Breast epithelium (tissue), 2 donors: ENCODE results near the gene PLGLB1.

DNA sequence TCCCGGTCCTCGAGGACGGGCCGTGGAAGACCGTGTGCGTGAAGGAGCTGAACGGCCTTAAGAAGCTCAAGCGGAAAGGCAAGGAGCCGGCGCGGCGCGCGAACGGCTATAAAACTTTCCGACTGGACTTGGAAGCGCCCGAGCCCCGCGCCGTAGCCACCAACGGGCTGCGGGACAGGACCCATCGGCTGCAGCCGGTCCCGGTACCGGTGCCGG is 317 bp downstream of the ATOH8 start:
- PRO-cap: no peak
- RAMPAGE, long total RNA, 2 experiments: no peak in any of the 2 experiments

- PRO-cap: no peak
- RAMPAGE, long total RNA, 2 experiments: no peak in any of the 2 experiments
Observed at GRCh38 chr2:85773085-85773700, 19.4 kb downstream of the ATOH8 start.

DNA sequence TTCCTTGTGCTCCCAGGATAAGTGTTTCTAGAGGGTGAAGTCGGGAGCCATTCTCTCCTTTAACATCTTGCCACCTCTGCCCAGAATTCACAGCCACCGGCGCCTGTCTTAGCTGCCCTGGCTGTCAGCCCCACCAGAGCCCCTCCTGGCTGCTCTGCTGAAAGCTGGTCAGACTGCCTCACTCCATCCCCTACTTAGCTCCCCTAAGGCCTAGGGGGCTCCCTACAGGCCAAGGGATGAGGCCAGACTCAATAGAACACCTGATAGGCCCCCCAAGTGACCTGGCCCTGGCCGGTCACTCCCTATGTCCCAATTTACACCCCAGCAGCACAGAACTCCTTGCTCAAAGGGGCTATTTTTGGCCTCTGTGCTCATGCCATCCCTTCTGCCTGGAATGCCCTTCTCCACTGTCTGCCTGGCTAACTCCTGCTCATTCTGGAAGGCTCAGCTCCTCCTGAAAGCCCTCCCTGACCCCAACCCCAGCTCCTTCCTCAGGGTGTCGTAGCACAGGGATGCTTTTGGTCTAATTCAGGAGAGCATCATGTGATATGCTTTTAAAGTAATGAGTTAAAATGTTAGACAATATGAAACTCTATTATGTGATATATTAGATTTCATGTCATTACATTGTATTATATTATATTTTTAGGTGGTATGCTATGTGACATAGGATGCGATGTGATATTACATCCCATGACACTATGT is 20.8 kb downstream of the ATOH8 start:
- PRO-cap: no peak
- RAMPAGE, long total RNA, 2 experiments: no peak in any of the 2 experiments

DNA sequence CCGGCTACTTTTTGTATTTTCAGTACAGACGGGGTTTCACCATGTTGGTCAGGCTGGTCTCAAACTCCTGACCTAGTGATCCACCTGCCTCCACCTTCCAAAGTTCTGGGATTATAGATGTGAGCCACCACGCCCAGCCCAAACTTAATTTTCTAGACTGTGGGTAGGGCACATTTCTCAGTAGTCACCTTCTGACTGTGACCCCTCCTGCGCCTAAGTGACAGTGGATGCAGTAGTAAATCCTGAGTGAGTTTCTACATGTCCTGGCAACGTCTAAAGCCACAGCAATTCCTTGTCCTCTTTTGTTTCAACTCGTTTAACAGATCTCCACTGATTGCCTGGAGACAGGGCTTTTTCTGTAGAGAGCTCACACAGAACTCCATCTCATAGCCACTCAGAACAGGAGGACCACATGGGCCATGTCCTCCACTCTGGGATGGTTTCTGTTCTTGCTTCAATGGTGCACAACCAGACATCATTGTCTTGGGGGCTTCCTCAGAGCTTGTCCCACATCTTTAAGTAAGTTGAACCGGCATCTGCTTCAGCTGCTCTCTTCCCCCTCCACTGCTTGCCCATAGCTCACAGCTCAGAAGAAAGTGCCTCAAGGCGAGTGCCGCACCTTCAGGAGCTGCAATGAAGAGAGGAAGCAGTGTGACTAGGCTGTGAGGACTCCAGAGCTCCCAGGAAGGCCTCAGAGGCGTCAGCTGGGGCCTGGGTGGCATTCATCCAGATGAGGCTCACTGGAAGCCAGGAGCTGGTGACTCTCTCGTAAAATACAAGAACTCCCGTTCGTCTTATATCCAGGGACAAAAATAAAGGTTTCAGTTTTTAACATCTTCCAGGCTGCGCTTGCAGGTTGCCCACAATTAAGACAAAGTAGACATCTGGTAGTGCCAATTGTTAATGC is 37.5 kb downstream of the ST3GAL5 start:
- PRO-cap: no peak
- RAMPAGE, long total RNA, 2 experiments: no peak in any of the 2 experiments

DNA sequence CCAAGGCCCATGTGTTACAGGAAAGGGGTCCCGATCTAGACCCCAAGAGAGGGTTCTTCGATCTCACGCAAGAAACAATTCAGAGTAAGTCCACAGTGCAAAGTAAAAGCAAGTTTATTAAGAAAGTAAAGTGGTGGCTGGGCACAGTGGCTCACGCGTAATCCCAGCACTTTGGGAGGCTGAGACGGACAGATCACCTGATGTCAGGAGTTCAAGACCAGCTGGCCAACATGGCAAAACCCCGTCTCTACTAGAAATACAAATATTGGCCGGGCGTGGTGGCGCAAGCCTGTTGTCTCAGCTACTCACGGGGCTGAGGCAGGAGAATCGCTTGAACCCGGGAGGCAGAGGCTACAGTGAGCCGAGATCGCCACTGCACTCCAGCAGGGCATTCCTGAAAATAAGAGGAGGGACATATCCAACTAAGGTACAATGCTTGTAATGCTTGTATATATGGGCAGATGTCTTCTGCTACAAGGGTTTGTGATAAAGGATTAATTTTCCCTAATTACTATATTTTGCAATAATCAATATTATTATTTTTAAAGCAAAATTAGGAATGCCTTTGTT is 1.2 kb upstream of the ST3GAL5 start:
- PRO-cap: no peak
- RAMPAGE, long total RNA, 2 experiments: no peak in any of the 2 experiments

- PRO-cap: no peak
- RAMPAGE, long total RNA, 2 experiments: no peak in any of the 2 experiments
Observed at GRCh38 chr2:86280075-86280455, 57.4 kb downstream of the REEP1 start.

GRCh38 chr2:86449172-86449761 is 8.1 kb downstream of the KDM3A start:
- PRO-cap: no peak
- RAMPAGE, long total RNA, 2 experiments: no peak in any of the 2 experiments

DNA sequence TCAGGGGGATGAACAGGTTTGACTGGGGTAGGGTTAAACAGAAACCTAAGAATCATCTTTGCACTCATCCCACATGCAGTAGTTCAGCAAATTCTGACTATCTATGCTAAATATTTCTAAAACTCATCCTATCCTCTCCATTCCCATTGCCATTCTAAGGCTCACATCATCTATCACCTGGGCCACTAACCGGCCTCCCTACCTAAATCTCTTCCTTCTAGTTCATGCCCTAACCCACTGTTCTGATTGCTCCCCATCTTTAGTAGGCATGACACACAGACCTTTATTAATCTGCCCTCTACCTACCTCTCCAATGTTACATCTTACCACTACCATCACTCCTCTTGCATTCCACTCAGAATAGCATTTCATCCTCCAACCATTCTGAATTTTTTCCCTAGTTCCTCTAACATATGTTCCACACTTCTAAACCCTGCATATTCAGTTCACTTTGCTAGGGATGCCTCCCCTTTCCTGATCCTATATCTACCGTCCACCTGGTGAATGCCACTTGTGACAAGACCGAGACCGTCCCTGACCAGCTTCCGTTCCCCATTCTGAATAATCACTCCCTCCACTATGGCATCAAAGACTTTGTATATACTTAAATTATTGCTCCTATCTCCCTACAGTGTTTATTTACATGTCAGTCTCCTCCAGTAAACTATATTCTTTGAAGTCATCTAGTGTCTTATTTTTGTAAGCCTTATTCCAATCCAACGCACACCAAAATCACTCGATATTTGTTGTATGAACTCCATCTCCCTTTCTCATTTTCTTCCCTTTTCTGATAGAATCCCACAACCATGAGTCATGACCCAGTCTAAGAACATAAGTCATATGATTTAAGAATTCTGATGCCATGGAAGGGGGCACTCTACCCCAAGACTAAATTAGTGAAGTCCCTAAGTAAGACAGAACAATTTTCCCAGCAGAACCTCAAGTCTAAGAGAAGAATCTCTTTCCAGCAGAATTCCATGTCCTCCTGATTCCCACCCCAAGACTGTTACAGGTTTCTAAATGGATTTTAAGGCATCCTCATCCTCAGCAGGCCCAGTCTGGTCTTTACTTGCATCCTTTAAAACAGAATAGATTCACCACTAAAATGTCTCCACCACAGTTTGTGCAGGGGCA is 5.7 kb downstream of the CHMP3 start:
- PRO-cap: no peak
- RAMPAGE, long total RNA, 2 experiments: no peak in any of the 2 experiments

- PRO-cap: no peak
- RAMPAGE, long total RNA, 2 experiments: no peak in any of the 2 experiments
Observed at GRCh38 chr2:86649004-86649560, 25.4 kb upstream of the RNF103 start.

- PRO-cap: no peak
- RAMPAGE, long total RNA, 2 experiments: no peak in any of the 2 experiments
Observed at GRCh38 chr2:86694905-86695413, 25.1 kb upstream of the RMND5A start.

DNA sequence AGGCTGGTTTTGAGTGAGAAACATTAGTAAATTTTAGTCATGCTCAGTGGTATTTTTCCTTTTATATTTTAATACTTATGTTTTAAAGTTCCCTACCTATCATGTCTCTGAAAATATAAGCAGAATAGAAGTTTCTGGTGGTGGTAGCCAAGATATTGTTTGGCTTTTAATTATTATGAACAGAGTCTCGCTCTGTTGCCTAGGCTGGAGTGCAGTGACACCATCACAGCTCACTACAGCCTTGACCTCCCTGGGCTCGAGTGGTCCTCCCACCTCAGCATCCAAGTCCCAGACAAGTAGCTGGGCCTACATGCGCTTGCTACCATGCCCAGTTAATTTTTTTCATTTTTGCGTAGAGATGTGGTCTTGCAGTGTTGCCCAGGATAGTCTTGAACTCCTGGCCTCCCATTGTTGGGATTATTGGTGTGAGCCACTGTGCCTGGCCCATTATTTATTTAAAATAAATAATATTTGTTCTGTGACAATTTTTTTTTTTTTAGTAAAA is 24.5 kb downstream of the RMND5A start:
- PRO-cap: no peak
- RAMPAGE, long total RNA, 2 experiments: no peak in any of the 2 experiments

GRCh38 chr2:86751846-86752242 is 31.8 kb downstream of the RMND5A start:
- PRO-cap: no peak
- RAMPAGE, long total RNA, 2 experiments: no peak in any of the 2 experiments

GRCh38 chr2:86785356-86785938 is 5.3 kb downstream of the CD8A start:
- PRO-cap: no peak
- RAMPAGE, long total RNA, 2 experiments: no peak in any of the 2 experiments

DNA sequence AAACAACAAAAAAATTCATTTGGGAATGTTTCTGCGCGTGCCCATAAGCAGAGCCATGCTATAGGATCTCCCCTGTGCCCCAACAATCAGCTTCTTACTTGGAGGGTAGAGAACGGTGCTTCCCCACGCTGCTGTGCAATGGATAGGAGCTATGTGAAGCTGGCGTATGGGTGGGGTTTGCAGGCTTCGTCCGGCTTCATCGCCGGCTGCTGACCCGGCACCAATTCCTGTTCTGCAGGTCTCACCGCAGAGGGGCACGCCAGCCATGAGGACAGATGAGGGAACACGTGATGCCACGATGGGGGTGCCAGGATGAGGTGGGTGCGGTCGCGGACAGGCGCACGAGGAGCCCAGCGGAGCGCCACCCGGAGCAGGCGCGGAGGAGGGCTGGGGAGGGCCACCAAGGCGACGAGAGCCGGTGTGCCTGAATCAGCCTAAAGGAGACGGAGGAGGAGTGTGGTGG is 16.7 kb upstream of the CD8A start:
- PRO-cap: no peak
- RAMPAGE, long total RNA, 2 experiments: no peak in any of the 2 experiments

- PRO-cap: no peak
- RAMPAGE, long total RNA, 2 experiments: no peak in any of the 2 experiments
Observed at GRCh38 chr2:87021806-87022236, at the start of gene PLGLB1. Gene PLGLB1, minus strand, starts transcription at chr2:87021844.

DNA sequence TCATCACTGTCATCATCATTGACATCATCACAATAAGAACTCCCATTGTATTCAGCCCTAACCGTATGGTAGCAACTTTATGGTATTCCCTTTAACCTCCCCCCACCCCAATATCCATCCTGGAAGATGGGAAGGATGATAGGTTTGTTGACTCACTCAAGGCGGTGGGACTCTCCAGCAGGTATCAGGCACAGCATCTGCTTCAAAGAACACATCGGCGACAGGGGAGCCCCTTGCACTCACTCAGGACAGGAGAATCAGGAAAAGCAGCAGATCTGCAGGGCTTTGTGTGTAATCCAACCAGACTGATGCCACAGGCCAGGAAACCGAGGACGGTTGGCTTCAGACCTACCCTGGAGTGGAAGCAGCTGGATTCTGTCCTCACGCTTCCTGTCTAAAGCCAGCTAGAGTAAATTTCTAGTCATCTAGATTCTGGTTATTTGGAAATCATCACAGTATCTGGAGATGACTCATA is 289.1 kb upstream of the PLGLB2 start:
- PRO-cap: no peak
- RAMPAGE, long total RNA, 2 experiments: no peak in any of the 2 experiments

GRCh38 chr2:88138391-88138760 is 10.5 kb upstream of the FABP1 start:
- PRO-cap: no peak
- RAMPAGE, long total RNA, 2 experiments: no peak in any of the 2 experiments

GRCh38 chr2:88281925-88282424 is 111.8 kb downstream of the THNSL2 start:
- PRO-cap: no peak
- RAMPAGE, long total RNA, 2 experiments: no peak in any of the 2 experiments

GRCh38 chr2:88503827-88504168 is 20.7 kb upstream of the TEX37 start:
- PRO-cap: no peak
- RAMPAGE, long total RNA, 2 experiments: no peak in any of the 2 experiments

- PRO-cap: no peak
- RAMPAGE, long total RNA, 2 experiments: no peak in any of the 2 experiments
Observed at GRCh38 chr2:88595225-88595808, 31.9 kb downstream of the EIF2AK3 start.